GM23338 (cell line): ENCODE measurements around a stretch of chr1.

DNA sequence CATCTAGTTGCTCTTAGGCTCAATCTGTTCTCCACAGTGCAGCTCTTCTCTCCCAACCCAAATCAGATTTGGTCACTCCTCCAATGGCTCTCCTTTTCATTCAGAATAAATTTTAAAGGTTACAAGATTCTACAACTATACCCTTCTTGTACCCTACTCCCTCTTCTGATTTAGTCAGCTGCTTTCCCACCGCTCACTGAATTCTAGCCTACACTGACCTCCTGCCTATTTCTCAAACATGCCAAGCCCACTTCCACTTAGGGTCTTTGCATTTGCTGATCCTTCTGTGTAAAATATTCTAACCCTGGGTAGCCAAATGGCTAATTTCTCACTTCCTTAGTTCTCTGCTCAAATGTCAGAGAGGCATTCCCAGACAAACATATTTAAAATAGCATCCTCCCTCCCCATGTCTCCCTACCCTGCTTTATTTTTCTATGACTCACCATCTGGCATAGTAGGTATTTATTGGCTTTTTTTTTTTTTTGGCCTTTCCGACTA, 1.8 kb upstream of the NEK7 start:
- PRO-cap: no peak
- RAMPAGE, long total RNA: no peak

DNA sequence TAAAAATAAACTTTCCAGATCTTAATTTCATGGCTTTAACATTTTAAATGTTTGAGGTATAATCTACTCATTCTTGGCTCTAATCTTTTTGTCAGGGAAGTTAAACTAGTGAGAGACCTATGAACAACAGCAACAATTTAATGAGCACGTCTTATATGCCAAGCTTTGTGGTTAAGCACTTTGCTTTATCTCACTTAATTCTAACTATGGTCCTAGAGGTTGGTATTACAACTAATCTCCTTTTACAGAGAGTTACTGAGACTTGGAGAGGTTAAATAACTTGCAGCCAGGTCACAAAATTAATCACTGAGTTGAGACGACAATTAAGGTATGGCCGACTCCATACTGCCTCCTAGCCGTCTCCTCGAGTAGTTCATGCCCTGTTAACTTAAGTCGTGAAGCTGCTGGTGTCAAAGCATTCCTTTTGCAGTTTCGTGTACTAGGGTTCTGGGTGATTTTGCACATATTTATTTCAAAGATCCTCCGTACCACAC, 806 bp upstream of the NEK7 start:
- PRO-cap: no peak
- RAMPAGE, long total RNA: no peak

DNA sequence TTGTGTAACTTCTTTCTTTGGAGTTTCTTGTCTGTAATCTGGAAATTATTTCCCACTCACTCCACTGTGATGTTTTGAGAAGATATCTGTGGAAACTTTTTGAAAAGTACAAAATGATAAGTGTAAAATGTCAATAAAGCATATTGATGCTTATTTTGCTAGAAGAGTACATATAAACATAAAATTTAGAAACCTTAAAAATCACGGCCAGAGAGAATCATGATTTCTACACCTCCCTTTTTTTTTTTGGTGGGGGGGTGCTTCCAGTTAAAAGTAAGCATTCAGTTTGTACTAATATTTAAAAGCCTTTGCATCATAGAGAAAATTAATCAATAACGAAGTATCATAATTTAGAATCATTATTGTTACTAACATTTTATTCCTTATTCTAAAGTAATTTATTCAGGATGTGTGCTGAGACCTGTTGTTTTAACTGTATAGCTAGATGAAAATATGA, 23.2 kb downstream of the NEK7 start:
- PRO-cap: no peak
- RAMPAGE, long total RNA: no peak

GRCh38 chr1:198192409-198193236, 35.8 kb downstream of the NEK7 start:
- PRO-cap: no peak
- RAMPAGE, long total RNA: no peak

DNA sequence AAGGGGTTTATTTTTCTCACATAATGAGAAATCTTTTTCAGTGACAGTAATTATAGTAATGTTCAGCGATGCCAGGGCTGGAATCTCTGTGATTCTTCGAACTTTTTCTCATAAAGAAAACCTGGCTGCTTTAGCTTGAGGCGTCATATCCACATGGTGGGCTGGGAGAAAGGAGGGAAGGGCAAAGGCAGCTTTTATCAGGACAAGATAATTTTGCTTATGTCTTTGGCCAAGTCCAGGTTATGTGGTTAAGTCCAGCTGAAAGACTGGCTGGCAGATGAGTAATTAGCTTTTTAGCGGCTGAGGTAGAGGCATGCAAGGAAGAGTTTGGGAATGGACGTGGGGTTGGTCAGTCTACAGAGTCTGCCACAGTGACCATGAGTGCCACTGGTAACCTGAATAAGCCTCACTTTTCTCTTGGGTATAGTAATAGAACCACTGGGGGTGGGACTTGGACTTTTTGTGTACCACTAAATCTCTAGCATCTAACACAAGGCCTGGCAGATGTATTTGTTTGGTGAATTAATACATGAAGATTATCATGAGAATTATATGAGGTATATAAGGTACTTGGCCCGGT, 39.8 kb downstream of the NEK7 start:
- PRO-cap: no peak
- RAMPAGE, long total RNA: no peak

GRCh38 chr1:198597601-198598246, 41.1 kb upstream of the PTPRC start:
- PRO-cap: no peak
- RAMPAGE, long total RNA: no peak

DNA sequence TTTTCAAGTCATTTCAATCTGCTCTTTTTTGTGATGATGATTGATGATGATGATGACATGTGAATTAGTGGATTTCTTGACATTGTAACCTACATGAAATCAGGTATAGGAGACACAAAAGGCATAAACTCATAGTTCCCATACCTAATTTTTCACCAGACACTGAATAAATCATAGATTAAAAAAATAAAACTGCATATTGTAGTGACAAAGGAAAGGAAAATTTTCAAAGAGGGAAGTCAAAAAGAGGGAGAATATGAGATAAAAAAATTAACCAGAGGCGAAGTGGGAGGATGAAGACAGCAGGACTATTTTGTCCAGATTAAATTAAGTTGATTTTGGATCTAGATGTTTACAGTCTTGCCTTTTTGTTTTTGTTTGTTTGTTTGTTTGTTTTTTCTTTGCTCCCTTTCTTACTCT, 4.3 kb downstream of the PTPRC start:
- PRO-cap: no peak
- RAMPAGE, long total RNA: no peak

GRCh38 chr1:198648219-198648482, 9.3 kb downstream of the PTPRC start:
- PRO-cap: no peak
- RAMPAGE, long total RNA: no peak

- PRO-cap: no peak
- RAMPAGE, long total RNA: no peak
Measured at GRCh38 chr1:198762055-198762254, 123.1 kb downstream of the PTPRC start.

DNA sequence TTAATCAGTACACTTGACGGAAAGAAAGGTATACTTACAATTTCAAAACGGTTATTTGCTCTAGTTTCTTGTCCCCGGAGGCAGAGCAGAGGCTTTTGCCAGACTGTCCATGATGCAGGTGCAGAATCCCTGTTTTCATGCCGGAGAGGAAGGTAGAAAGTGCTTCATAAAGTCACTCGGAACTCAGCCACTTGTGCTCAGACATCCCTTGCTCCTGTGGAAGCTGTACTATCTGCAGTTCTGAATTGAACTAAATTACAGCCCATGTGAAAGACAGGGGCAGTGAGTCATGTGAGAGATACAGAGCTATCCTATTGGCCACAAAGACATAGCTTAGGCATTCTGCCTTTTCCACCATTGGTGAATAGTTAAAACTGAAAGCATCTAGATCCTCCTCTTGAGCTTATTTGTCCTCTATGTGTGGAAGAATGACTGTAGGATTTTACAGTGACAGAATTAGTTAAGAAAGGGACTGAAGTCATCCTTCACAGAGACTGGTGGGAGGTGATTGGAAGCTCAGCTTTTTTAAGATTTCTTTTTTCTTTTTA, 298.4 kb downstream of the PTPRC start:
- PRO-cap: unidirectional peak, minus-strand start at position 242 of the sequence
- RAMPAGE, long total RNA: no peak

DNA sequence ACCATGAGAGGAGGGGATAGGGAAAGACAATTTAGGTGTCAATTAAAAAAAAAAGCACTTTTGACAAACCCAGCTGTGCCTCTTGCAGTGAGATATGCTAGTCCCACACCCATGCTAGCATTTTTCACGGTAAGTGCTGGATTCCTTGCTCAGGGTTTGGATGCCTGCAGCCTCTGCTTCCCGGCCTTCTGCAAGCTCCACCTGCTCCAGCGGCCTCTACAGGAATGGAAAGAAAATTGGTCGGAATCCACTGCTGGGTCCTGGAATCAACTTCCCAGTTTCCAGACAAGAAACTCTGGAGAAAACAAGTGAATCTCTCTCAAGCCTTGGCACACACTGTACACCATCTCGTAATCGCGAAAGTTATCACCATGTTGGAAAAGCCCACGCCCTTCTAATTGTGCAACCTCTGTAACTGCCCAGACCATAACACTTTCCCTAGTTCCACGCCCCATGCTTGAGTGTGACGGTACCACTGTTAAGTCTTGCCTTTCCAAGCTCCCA, 5.9 kb downstream of the NR5A2 start:
- PRO-cap: no peak
- RAMPAGE, long total RNA: no peak

- PRO-cap: bidirectional peak, plus-strand start at chr1:200038956, minus-strand start at chr1:200038751
- RAMPAGE, long total RNA: no peak
Measured at GRCh38 chr1:200038455-200038811, 10.9 kb downstream of the NR5A2 start.

GRCh38 chr1:200298180-200298818, 111.5 kb downstream of the ZNF281 start:
- PRO-cap: no peak
- RAMPAGE, long total RNA: no peak

DNA sequence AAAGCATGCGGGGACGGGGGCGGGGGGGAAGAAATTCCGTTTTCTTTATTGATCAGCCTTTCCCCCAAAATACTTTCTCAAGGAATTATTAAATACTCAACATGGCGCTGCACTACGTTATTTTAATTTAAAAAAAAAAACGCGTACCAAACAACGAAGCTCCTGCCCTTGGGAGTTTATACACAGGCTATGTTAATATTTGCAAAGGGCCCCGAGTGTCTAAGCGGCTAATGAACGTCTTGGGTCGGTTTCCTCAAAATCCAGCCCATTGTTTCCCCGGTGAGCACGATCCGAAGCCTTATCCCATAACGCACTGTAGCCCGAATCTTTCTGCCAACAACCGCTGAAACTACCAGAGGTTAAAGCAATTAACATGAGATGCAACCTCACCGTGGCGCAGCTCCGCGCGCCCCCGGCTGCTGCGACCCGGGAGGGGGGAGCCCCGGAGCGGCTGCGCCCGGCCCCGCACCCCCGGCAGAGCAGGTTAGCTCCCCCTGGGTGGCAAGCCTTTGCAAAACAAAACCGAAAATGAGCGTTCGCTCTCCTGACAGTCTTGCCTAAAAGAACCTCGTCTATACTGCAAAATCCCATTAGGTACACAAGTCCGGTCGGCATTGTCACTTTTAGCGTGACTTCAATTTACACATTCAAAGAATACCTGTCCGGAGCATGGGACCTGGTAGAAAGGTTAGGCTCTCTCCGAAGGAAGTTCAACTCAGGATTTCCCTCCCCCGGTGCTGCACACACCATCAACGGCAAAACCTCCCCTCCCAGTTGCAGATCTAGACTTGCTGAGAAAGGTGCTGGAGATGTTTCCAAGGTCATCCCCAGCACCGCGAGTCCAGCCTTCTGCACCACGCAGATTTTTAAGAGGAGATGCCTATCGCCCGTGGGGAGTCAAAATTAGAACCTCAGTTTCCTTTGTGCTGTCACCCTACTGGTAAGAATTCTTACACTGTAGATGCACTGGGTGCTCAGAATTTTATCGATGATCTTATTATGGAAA, 107.6 kb downstream of the ZNF281 start:
- PRO-cap: no peak
- RAMPAGE, long total RNA: no peak

- PRO-cap: no peak
- RAMPAGE, long total RNA: no peak
Measured at GRCh38 chr1:200302943-200303418, 106.9 kb downstream of the ZNF281 start.

GRCh38 chr1:200372184-200372485, 37.7 kb downstream of the ZNF281 start:
- PRO-cap: no peak
- RAMPAGE, long total RNA: no peak

DNA sequence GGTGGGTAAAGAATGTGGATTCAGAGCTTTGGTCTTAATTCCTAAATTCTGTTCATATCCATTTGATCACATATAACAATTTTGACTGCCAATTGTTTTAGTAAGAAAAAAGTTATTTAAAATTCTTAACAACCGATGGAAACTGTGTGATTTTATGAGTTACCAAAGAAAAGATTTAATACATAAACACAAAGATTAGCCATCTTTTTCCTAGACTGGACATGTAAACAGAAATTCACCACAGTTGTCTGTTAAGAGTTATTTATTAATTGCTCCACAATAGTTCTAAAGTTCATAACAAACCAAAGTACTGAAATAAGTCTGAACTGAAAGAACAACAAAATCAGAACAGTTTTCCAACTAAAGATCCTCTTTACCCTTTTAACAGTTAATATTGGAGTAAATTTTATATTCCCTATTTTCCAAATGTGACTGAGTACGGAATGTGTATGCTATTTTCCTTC, 8.6 kb downstream of the ZNF281 start:
- PRO-cap: no peak
- RAMPAGE, long total RNA: no peak

- PRO-cap: no peak
- RAMPAGE, long total RNA: no peak
Measured at GRCh38 chr1:200406693-200407852, 2.8 kb downstream of the ZNF281 start.

DNA sequence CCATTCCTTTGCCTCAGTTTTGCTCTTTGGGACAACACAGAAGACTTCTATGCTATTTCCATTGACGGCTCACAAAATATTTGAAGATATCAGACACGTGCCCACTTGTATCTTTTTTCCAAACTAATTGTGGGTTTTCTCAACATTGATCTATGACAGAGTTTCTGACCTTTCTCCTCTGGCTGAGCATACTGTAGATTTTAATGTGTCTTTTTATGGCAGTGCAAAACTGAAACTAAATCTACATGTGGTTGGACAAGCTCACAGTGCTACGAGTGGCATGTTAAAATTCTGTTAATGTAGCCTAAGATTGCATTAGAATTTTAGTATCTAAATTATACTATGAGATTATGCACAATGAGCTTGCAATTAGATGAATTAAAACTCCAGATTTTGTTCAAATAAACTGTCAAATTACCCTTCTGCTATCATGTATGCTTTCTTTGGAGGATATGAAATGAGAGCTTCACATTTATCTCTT, 28.0 kb upstream of the ZNF281 start:
- PRO-cap: no peak
- RAMPAGE, long total RNA: no peak

- PRO-cap: no peak
- RAMPAGE, long total RNA: no peak
Measured at GRCh38 chr1:200869900-200870470, 2.8 kb upstream of the GPR25 start.